Airway epithelial cell (primary cell): ENCODE data around the genes FZD8 and ZNF485.

- RAMPAGE, long total RNA = no peak
Observed at GRCh38 chr10:35446157-35446605, 109.9 kb downstream of the CCNY start.

- RAMPAGE, long total RNA = no peak
Observed at GRCh38 chr10:35529895-35530484, 75.2 kb upstream of the GJD4 start.

DNA sequence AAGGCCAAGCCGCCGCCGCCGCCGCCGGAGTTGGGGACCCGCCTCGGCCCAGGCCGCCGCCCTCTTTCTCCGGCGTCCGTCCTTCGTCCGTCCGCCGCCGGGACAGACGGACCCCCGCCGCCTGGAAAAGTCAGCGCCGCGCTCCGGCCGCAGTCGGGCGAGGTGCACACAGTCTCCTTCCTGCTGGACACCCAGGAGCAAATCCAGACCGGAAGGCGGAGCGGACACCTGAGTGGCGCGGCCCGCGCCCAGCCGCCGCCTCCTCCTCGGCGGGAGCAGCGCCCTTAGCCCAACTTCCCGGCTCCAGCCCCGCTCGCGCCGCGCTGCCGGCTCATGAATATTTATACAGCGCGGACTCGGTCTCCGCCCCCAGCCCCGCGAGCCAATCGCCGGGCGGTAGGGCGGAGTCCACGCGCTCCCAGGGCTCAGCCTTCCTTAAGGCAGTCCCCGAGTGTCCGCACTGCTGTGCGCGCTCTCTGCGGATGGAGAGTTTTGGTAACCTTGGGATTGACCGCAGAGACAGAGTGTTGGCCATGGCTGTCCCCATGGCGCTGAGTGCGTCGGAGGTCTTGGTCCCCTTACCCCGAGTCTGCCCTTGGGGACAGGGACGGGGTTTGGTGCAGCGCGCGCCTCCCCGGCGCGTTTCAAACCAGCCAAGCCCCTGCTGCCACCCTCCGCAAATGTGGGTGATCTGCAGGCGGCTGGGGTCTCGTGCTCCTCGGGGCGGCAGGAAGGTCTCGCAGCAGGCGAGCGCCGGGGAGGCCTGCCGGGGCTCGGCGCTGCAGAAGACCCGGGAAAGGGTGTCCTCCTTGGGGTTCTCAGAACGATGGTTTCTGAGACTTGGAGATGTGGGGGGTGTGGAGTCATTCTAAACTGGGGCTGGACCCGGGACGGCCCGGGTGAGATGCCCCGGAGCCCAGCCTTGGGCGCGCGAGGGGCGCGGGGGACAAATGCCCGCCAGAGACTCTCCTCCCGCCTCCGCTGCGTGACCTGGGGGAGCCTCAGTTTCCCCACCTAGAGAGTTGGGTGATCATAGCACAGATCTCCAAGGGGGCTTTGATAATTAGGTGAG is at the start of gene FZD8:
TSS of gene FZD8 (minus strand) at position 317 of the 1,072 bp plus-strand sequence.
- RAMPAGE, long total RNA = no peak

DNA sequence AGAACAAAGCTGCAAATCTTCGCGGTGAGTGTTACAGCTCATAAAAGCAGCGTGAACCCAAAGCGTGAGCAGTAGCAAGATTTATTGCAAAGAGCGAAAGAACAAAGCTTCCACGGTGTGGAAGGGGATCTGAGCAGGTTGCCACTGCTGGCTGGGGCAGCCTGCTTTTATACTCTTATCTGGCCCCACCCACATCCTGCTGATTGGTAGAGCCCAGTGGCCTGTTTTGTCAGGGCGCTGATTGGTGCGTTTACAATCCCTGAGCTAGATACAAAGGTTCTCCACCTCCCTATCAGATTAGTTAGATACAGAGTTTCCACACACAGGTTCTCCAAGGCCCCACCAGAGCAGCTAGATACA is 391.5 kb upstream of the ANKRD30A start:
- RAMPAGE, long total RNA = no peak

- RAMPAGE, long total RNA = no peak
Observed at GRCh38 chr10:37821923-37822447, 35.4 kb downstream of the ZNF248 start.

DNA sequence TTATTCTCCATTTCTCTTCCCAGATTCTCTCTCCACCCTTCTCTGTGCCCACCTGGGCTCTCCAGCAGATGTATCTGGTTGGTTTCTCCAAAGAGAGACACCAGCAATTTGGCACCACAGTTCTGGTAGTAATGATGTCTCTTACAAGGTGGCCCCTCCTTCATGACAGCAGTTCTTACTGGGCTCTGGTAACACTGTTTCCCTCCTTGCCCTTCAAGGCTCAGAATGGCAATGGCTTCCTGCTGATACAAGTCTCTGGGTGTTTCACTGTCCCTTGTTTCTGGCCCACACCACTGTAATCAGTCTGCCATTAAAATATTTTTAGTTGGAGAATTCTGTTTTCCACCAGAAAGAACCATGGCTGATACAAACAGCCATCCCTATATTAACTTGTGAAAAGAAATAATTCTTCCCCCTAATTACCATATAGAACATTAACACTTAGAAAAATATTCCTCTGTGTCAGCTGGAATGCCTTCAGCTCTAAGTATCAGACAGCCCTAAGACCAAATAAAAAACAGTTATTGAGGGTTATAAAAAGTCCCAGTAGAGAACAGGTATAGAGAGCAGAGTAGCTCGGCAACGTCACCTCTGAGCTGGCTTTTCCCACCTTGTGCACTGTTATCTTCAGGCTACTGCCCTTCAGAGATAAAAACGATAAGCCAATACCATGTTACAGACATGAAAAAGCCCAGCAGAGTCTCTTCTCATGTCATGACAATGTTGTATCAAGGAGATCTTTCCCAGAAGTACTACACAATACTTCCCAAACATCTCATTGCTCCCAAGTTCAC is 28.2 kb downstream of the ZNF248 start:
- RAMPAGE, long total RNA = no peak

GRCh38 chr10:37856103-37856695 is 1.2 kb downstream of the ZNF248 start:
- RAMPAGE, long total RNA = no peak

- RAMPAGE, long total RNA = no peak
Observed at GRCh38 chr10:37857877-37858453, 555 bp upstream of the ZNF248 start.

DNA sequence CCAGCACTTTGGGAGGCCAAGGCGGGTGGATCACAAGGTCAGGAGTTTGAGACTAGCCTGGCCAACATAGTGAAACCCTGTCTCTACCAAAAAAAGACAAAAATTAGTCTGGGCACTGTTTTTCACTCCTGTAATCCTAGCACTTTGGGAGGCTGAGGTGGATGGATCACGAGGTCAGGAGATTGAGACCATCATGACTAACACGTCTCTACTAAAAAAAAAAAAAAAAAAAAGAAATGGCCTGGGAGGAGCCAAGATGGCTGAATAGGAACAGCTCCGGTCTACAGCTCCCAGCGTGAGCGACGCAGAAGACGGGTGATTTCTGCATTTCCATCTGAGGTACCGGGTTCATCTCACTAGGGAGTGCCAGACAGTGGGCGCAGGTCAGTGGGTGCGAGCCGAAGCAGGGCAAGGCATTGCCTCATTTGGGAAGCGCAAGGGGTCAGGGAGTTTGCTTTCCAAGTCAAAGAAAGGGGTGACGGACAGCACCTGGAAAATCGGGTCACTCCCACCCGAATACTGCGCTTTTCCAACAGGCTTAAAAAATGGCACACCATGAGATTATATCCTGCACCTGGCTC is 15.2 kb upstream of the ZNF33A start:
- RAMPAGE, long total RNA = no peak

GRCh38 chr10:42367549-42368434 is 270.6 kb downstream of the ZNF33B start:
- RAMPAGE, long total RNA = no peak

DNA sequence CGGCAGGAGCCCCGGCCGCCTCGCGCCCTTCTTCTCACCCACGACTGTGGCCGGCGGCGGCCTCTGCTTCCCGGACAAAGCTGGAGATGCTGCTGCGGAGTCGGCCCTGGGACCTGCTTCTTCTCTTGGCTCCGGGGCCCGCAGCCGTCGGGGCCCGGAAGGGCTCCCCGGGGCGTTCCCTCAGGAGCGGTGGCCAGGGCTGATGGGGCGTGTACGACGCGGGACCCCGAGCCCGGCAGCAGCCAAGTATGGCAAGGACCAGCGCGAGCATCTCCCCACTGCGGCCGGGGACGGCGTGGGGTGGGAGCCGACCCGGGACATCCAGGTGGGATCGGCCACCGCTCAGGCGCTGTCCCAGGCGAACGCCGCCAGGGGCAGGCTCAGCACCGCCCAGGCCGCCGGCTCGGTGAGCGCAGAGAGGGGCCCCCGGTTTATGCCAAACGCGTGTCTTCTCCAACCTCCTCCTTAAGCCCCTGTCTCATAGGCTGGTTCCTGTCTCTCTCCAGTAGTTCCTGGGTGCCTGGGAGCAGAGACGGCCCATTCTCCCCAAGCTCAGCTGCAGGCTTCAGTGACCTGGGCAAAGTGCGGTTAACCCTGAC is 27.5 kb upstream of the BMS1 start:
- RAMPAGE, long total RNA = no peak

GRCh38 chr10:42951461-42952286 is 125.2 kb upstream of the RET start:
- RAMPAGE, long total RNA = no peak

- RAMPAGE, long total RNA = no peak
Observed at GRCh38 chr10:43155009-43155708, 16.9 kb downstream of the CSGALNACT2 start.

DNA sequence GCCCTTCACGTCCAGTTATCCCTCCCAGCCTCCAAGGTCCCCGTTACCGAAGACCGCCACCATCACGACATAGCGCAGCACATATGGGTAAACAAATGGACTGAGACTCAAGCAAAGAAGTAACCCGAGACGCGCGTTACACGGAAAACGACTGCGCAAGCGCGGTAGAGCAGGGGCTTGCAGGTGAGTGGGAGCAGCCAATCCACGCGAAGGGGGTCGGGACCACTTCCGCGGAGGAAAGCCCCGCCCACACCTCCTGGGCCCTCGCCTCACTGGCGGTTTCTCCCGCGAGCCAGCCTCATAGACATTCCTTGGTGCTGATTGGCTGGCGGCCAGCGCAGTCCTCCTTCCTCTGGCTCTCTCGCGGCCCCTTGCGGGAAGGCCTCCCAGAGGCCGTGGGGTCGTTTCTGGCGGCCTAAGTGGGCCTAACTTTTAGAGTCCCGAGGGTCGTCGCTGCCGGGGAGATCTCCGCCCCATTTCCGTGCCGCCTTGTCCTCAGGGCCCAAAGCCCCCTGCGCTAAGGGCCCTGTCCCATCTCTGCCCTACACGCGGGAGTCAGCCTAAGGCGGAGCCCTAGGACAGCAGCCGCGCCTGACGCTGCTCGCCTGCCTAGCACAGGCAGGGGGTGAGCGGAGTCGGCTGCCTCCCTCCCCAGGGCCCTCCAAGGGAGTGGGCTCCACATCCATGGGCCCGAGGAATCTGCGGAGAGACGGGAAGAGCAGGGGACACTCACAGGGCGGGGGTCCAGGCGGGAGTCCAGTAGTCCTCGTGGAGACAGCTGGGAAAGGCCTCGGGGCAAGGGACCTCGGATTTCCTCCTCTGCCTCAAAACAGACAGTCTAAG is 9.1 kb upstream of the FXYD4 start:
- RAMPAGE, long total RNA = no peak

- RAMPAGE, long total RNA = no peak
Observed at GRCh38 chr10:43377181-43377713, 5.8 kb downstream of the FXYD4 start.

- RAMPAGE, long total RNA = no peak
Observed at GRCh38 chr10:43384965-43385694, 13.7 kb downstream of the FXYD4 start.

- RAMPAGE, long total RNA = no peak
Observed at GRCh38 chr10:43396897-43397109, 12.2 kb downstream of the HNRNPF start.

DNA sequence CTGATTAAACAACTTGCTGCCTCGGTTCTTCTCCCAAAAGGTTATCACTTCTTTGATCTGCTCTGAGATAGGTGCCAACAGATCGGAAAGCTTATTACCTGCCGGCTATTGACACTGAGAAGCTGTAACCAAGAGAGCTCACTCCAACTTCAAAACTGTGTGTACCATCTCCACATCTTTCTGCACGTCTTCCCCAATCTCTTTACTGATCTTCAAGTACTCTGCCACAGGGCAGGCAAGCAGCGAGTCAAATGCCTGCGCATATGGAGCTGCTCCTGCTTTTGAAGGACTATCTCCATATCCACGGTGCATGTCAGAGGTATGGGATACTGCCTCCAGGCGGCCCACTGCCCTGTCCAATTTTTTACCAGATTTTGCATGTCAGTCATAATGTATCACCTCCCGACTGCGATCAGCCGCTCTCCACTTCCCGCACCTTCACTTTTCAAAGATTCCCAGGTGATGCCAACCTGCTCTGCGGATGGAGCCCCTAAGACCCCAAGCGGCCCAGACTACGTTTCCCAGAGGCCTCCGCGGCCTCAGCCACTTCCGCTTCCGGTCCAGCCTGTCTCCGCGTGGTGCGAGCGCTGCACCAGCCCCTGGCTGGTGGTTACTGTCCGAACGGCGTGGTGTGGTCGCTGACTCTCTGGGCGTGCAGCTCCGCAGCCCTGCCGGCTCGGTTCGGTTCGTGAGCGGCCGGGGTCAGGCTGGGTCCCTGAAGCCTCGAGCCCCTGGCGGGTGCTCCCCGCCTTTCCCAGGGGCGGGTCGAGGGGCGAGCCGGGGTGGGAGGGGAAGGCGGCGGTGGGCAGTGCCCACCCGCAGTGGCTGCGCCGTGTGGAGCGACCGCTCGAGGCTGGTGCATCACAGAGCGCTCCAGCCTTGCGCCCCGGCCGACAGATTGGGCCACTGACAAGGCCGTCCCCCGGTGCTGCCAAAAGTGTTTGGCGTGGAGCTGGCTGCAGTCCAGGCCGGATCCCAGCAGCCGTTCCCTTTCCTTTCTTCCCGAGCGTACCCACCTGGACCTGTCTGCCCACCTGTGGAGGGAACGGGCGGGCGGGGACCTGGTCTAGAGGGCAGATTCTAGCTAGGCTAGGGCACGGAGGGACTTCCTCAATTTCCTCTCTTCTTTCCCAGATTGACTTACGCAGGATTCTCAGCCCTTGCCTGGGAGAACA is at the start of gene ZNF485:
TSS of gene ZNF485 (plus strand) at position 576 of the 1,175 bp plus-strand sequence.
- RAMPAGE, long total RNA = start-site peak on the plus strand centred at position 584 of the sequence, 65 bp wide, 60 and 53 reads in 2 replicates

DNA sequence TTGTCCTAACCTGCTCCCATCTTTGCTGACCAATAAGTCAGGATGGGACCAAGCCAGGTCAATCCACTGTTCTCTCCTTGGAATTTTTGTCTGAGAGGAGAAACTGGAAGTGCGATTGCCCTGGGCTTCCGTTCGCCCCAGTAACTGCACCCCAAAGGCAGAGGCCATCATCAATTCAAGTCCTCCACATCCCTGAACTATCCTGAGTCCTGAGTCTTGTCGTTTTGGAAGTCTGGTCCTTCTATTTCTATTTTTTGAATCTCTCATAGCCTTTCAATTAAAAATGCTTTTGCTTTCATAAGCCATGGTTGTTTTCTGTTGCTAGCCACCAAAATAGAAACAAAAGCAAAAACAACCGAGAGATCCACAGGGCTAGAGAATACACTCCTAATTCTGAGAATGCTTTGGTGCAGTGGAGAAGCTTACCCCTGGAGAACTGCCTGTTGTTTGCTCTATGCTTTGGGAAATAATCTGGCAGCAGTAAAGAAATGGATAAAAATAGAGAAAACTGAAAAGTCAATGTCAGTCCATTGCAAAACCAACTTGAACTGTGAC is 368.1 kb upstream of the ZNF32 start:
- RAMPAGE, long total RNA = no peak

DNA sequence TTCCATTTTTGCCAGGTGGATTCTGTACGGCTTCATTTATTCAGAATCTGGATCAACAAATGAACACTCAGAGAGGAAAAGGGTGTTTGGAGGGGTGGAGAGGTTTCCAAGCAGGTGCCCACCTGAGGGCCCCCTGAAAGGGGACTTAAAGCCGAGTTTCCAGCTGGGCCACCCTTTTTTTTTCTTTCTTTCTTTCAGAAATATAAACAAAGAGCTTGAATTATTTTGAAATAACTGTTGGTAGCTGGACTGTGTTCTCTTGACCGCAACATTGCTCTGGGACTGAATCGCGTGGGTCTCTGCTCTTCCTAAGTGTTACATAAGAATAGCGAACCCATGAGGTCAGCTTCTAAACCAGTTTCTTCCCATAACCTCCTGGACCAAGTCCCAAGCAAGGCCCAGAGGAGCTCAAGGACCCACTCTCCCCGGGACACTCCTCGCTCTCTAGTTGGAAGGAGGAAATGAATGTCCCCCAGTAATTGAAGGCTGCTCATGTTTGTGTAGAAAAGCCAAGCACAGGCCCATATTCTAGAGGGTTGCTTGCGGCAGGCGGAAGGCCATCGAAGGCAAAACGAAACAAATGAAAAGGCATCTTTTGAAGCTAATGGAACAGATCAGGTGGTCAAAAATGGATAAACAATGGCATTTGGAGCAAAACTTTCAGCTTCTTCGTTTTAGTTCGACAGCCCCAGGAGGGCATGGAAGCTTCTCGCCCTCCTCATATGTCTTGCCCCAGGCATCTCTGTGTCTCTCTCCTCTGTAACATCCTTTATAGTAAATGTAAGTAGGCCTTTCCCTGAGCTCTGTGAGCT is 91.0 kb downstream of the CXCL12 start:
- RAMPAGE, long total RNA = no peak